ENCODE measurements around the gene SHROOM1.

DNA sequence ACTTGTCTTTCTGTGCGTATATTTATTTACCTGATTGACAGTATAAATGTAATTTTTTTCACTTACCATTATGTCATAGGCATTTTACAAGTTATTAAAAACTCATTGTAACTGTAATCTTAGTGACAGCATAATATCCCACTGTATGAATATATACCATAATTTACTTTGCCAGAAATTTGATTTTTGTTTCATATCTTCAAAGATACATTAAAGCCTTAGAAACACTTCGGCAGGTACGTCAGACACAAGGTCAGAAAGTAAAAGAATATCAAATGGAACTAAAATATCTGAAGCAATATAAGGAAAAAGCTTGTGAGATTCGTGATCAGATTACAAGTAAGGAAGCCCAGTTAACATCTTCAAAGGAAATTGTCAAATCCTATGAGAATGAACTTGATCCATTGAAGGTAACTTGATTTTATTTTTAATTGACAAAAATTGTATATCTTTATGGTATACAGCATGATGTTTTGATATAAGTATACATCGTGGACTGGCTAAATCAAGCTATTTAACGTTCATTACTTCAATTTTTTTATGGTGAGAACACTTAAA, 23.0 kb downstream of the RAD50 start:
- PRO-cap, 4 experiments: no peak in any of the 4 experiments
- RAMPAGE, long total RNA, 2 experiments: no peak in any of the 2 experiments
- RRBS: no CpG with 5 or more reads among the region's 6 CpGs

DNA sequence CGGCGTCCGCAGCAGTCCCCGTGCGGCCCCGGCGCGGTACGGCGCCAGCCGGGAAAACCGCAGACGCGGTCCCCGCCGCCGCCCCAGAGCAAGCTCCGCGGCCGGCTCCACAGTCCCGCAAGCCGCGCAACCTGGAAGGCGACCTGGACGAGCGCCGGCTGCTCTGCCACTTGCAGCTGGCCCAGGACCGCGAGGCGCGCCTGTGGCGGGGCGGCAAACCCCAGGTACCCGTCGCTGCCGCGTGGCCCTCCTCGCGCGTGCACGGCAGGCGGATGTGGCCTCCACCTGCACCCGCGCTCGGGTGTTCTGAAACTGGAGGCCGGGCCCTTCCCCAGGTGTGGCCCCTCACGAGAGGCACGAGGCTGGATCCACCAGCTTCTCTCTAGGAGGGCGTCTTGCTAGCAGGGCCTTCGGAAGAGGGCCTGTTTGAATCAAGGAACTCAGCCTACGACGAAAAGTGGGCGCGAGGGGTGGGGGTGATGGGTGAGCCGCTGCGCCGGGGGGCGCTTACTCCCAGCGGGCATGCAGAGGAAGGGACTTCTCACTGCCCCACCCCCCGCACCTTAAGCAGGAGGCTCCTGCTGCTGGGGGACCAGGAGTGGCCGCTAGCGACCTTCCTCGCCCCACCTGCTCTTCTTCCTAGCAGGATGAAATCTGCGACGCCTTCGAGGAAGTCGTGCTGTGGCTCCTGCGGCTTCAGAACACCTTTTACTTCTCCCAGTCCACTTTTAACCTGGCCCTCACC, 647 bp downstream of the CCNI2 start:
- PRO-cap, 4 experiments: no peak in any of the 4 experiments
- RAMPAGE, long total RNA, 2 experiments: no peak in any of the 2 experiments
- RRBS: 14% methylated on average over 19 of the region's 68 CpGs

DNA sequence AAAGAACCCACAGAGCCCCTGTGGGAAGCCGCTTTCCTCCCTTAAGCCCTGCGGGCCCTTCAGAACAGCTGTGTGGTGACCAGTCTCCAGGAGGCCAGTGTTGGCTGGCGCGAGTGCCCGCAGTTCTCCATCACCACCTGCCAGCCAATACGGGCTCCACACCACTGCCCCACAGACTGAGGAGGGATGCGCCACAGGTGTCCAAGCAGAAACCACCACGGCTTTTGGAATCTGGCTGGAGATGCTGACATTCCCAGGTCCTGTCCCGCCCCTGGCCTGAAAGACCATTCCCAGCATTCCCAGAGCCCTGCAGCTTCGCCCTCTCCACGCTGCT, 12.8 kb downstream of the CCNI2 start:
- PRO-cap, 4 experiments: no peak in any of the 4 experiments
- RAMPAGE, long total RNA, 2 experiments: no peak in any of the 2 experiments
- RRBS: no CpG with 5 or more reads among the region's 11 CpGs

DNA sequence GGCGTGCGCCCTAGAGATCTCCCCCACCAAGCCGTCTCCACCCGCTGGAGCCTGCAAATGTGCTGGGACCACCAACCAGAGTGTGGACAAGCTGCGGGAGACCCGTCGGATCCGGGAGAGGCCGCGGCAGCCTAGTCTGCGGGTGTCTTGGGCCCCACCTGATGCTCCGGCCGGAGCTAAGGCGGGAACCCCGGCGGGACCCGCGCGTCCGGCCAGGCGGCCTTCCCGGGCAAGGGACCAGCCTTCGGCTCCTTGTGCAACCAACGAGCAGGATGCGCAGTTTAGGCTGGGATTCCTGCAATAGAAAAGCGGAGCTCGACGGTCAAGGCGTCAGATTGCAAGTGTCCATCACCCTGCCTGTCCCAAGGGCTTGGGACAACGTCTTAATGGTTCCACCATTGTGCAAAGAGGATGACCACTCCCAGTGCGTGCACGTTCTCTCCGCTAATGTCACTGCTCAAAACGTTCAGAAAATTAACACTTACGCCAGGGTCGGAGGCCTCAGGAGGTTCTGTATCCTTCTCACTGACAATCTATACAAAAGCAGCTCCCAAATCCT, 640 bp upstream of the SEPTIN8 start:
- PRO-cap, 4 experiments: peak in 1 of 4 experiments; most common plus-strand start position 300 of the sequence (in 1); most common minus-strand start position 276 of the sequence (in 1)
- RAMPAGE, long total RNA, 2 experiments: no peak in any of the 2 experiments
- RRBS: 2% methylated on average over 5 of the region's 36 CpGs

DNA sequence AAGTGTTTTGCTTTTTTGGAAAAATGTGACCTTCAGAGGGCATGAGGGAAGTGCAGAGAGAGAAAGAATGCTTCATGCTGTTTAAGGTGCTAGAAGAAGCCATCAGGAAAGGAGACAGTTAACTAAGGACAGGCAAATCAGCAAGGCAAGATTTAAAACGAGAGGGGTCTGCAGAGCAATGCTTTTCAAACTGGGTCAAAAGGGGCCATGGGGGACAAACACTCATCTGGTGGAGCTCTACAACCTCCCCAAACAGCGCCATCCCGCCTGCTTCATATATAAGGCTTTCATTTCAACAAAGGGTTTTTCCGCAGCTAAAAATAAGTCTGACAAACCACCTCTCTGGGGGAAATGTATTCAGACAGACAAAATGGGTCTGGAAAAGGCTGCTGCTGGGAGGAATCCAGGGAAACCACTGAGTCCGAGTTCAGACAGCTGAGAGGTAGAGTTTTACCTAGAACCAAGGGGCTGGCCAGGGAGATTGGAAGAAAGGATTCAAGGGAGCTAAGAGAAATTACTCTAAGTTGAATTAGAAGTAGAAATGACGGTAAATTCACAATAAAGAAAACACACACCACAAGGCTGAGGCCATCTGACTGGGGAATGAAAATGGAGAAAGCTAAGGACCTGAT, 8.3 kb upstream of the SEPTIN8 start:
- PRO-cap, 4 experiments: no peak in any of the 4 experiments
- RAMPAGE, long total RNA, 2 experiments: no peak in any of the 2 experiments
- RRBS: no CpG with 5 or more reads among the region's 6 CpGs

GRCh38 chr5:132813865-132814911, 1.1 kb downstream of the SOWAHA start:
- PRO-cap, 4 experiments: no peak in any of the 4 experiments
- RAMPAGE, long total RNA, 2 experiments: no peak in any of the 2 experiments
- RRBS: 11% methylated on average over 44 of the region's 133 CpGs

DNA sequence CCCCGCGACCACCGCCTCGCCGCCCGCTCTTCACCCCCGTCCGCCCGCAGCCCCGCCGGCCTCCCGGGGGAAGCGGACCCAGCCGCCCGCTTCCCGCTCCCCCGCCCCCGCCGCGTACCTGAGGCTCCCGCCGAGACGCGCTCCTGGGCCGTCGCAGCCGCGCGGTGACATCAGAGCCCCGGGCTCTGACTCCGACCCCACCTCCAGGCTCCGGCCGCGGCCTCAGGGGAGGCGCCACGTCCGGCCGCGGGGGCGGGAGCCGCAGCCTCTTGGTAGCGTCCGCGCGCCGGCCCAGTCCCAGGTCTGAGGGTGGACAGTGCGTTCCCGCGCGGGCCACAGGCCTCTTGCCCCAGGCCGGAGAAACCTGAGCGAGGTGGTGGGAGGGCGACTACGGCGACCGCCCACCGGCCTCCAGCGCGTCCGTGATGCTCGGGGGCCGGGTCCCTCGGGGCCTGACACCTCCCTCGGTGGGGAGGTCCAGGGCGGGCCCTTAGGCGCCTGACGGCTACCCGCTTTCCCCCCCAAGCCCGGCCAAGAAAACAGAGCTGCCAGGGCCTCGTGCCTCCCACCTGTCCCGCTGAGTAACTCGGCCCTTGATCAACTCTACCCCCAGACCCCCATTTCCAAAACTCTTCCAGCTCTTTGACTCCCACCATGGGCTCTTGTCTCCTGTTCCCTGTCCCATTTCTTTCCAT, at the start of gene SHROOM1:
SHROOM1 (minus strand) TSS at position 172 of the 695 bp plus-strand sequence.
- PRO-cap, 4 experiments: peak in 4 of 4 experiments; most common plus-strand start position 300 of the sequence (in 3); most common minus-strand start position 427 of the sequence (in 3)
- RAMPAGE, long total RNA, 2 experiments: no peak in any of the 2 experiments
- RRBS: 4% methylated on average over 50 of the region's 72 CpGs

DNA sequence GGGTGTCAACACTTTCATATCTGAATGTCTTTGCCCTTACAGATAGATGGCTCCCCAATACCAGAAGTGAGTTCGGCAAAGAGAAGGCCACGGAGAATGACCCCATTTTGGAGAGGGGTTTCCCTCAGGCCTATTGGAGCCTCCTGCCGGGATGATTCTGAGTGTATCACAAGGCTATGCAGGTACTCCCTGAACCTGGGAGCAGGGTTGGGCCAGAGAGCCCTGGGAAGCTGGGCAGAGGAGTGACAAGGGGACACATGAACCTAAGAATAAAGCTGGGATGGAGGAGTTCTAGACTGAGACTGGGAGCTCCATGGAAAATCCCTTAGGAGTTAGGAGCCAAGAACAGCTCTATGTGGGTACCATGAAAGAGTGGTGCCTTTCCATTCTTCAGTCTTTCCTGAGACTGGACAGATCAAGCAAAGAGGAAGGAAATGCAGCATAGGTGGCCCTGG, 467 bp downstream of the LEAP2 start:
- PRO-cap, 4 experiments: no peak in any of the 4 experiments
- RAMPAGE, long total RNA, 2 experiments: no peak in any of the 2 experiments
- RRBS: no CpG with 5 or more reads among the region's 3 CpGs

- PRO-cap, 4 experiments: no peak in any of the 4 experiments
- RAMPAGE, long total RNA, 2 experiments: no peak in any of the 2 experiments
- RRBS: no CpG with 5 or more reads among the region's 5 CpGs
Observed at GRCh38 chr5:133049112-133049439, 2.7 kb upstream of the HSPA4 start.

DNA sequence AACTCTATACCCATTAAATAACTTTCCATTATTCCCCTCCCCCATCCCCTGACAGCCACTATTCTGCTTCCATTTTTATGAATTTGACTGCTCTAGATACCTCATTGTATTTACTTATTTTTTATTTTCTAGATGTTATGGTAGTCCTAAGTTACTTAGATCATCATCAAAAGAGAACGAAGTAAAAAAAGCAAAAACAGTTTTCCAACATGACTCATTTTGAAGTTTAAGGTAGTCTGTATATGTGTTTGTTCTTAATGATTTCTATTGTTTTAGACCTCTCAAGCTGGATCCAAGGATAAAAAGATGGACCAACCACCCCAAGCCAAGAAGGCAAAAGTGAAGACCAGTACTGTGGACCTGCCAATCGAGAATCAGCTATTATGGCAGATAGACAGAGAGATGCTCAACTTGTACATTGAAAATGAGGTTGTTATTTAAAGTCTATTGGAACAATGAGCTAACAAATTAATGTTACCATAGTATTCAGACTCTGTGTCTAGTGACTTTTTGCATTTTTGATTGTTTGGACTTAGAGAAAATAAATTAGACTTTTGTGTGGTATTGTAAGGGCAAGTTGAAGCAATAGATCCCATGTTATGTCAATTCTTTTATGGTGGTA, 44.1 kb downstream of the HSPA4 start:
- PRO-cap, 4 experiments: no peak in any of the 4 experiments
- RAMPAGE, long total RNA, 2 experiments: no peak in any of the 2 experiments
- RRBS: no CpG with 5 or more reads among the region's 2 CpGs

DNA sequence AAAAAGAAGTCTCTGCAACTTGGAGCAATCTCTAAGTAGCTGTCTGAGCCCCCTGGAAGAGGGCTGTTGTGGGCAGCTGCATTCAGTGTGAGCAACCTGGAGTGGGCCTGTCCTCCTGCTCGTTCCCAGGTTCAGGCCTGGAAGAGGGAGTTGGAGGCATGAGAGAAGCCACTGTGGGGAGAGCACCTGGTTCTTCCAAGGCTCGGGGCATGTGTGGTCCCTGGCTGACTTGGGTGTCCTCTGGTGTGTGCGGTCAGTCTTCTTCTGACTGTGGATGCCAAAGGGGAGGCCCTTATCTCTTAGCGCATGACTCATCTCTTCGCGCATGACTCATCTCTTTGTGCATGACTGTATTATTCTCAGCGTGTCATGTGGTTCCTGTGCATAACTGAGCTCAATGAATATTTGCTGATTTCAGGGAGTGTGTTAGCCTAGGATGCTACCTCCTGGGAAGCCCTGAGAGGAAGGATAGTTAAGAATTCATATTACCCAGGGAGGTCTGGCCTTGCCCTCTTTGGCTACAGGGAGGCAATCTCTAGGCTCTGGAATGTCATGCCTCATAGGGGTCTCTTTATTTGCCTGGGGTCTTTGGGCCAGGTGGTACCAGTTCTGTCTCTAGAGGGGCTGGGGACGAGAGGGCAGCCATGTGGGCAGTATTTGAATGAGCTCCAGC, 188.7 kb downstream of the HSPA4 start:
- PRO-cap, 4 experiments: peak in 3 of 4 experiments; most common plus-strand start position 411 of the sequence (in 2); most common minus-strand start position 242 of the sequence (in 2)
- RAMPAGE, long total RNA, 2 experiments: no peak in any of the 2 experiments
- RRBS: no CpG with 5 or more reads among the region's 8 CpGs

DNA sequence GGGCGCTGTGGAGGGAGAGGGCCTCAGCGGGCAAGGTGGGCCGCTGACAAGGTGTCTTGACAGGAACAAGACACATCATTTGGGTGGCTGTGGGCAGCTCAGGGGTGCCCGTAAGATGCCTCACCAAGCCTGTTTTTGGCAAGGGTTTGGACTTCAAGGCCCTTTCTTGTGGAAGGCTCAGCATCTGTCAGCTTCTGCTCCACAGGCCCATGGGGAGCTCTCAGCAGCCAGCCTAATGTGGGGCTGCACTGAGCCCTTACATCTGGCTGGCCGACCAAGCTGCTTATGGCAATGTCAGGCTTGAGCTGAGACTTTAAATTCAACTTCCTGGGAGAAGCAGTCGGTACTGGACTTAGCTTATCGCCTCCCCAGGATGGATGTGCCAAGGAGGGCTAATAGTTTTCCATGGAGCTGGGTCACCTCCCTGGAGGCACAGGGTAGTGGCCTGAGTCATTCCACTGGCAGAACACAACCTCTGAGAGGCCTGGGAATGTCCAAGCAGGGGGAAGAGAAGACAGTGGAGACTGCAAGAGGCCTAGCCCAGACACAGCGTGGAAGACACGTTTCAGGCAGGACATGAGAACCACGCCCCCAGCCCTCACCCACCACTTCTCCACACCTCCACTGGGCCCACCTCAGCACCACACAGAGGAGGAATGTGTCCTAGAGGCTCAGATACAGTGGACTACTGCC, 172.0 kb downstream of the FSTL4 start:
- PRO-cap, 4 experiments: no peak in any of the 4 experiments
- RAMPAGE, long total RNA, 2 experiments: no peak in any of the 2 experiments
- RRBS: no CpG with 5 or more reads among the region's 10 CpGs

DNA sequence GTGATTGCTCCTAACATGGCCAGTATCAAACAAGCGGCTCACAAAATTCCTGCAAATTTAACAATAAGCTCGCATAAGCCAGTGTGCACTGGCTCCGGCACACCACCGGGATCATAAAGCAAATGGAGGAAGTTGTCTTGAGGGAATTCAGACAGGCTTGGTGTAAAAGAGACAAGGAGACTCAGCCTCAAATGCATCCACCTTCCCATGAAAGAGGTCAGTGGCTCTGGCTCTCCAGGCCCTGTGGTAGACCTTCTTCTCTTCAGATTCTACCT, 109.1 kb downstream of the FSTL4 start:
- PRO-cap, 4 experiments: no peak in any of the 4 experiments
- RAMPAGE, long total RNA, 2 experiments: no peak in any of the 2 experiments
- RRBS: no CpG with 5 or more reads among the region's 4 CpGs

- PRO-cap, 4 experiments: peak in 2 of 4 experiments; most common minus-strand start chr5:133819326 (in 2)
- RAMPAGE, long total RNA, 2 experiments: no peak in any of the 2 experiments
- RRBS: no CpG with 5 or more reads among the region's 6 CpGs
Observed at GRCh38 chr5:133819045-133819559, 149.3 kb downstream of the C5orf15 start.

DNA sequence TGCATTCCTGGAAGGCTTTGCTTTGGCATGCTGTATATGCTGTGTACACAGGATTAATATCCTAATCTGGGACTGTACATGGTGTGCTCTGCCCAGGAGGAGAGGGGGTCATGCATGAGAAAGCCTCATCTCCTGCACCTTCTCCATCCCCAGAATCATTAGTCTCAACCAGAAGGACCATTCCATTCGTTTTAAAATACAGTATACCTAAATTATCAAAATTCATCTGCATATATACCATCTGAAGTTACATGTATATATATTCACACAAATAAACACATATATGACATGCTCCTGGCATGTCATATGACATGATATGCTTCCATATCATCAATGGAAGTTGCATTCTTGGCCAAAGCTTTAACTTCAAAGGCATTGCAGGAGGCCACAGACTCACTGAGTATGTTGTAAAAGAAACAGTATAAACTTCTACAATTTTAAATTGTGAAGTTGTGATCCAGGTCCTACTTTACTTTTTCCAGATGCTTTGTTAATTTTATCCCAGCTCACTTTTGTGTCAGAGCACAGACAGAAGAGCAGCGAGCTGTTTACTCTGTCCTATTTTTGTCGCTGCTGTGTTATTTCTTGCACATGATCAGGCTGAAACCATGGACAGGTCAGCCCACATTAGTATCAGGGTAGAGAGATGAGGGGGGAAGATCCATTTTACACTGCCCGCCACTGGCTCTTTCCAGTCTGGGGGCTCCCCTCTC, 10.8 kb downstream of the VDAC1 start:
- PRO-cap, 4 experiments: no peak in any of the 4 experiments
- RAMPAGE, long total RNA, 2 experiments: no peak in any of the 2 experiments
- RRBS: no CpG with 5 or more reads among the region's 4 CpGs

GRCh38 chr5:134007682-134008313, 3.0 kb upstream of the VDAC1 start:
- PRO-cap, 4 experiments: no peak in any of the 4 experiments
- RAMPAGE, long total RNA, 2 experiments: no peak in any of the 2 experiments
- RRBS: no CpG with 5 or more reads among the region's 15 CpGs

GRCh38 chr5:134058937-134059481, 54.2 kb upstream of the VDAC1 start:
- PRO-cap, 4 experiments: no peak in any of the 4 experiments
- RAMPAGE, long total RNA, 2 experiments: no peak in any of the 2 experiments
- RRBS: no CpG with 5 or more reads among the region's 8 CpGs

GRCh38 chr5:134127943-134128277, 13.4 kb downstream of the TCF7 start:
- PRO-cap, 4 experiments: no peak in any of the 4 experiments
- RAMPAGE, long total RNA, 2 experiments: no peak in any of the 2 experiments
- RRBS: no CpG with 5 or more reads among the region's 11 CpGs

GRCh38 chr5:134173849-134174104, 3.0 kb downstream of the SKP1 start:
- PRO-cap, 4 experiments: no peak in any of the 4 experiments
- RAMPAGE, long total RNA, 2 experiments: no peak in any of the 2 experiments

GRCh38 chr5:134190999-134191696, 14.4 kb upstream of the SKP1 start:
- PRO-cap, 4 experiments: no peak in any of the 4 experiments
- RAMPAGE, long total RNA, 2 experiments: no peak in any of the 2 experiments
- RRBS: no CpG with 5 or more reads among the region's 3 CpGs